Left lung (tissue), 1 donor: Measurements from ENCODE around the genes SELENOI and TMEM214.

DNA sequence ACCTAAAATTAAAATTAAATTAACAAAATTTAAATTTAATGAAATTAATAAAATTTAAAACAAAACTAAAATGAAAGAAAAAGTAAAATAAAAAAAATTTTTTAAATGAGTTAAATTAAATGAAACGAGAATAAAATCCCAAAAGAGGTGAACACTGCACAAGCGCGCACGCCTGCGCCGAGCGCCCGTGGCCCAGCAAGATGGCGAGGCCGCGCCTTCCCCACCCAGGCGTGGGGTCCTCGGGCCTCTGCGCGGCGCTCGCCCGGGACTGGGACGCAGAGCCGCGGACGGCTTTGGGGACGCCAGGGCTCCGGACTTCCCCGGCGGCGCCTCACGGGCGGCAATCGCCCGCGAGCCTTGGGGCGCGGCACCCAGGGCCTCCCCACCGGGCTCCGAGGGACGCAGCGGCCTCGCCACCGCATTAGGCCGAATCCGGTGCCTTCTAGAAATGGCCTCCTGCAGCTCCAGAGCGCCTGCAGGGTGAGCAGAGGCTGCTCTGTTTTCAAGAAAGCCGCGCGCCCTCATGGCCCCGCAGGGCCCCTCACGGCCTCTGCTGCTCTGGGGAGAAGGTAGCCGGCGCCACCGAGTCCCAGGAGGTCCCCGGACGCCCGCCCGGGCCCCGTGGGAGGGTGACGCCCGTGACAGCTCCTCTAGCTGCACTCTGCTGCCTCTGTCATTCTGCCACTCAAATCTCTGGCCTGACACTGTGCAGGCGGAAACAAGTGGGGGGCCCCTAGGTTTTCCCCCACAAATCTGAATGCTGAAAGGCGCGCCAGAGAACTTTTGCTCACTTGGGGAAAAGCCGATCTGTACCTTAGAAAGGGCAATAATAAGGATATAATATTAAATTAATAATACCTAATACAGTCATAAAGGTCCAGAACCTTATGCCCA lies 35.9 kb upstream of the POMC start:
- PRO-cap: unidirectional peak, plus-strand start at position 141 of the sequence; unidirectional peak, plus-strand start at position 198 of the sequence; unidirectional peak, plus-strand start at position 227 of the sequence

DNA sequence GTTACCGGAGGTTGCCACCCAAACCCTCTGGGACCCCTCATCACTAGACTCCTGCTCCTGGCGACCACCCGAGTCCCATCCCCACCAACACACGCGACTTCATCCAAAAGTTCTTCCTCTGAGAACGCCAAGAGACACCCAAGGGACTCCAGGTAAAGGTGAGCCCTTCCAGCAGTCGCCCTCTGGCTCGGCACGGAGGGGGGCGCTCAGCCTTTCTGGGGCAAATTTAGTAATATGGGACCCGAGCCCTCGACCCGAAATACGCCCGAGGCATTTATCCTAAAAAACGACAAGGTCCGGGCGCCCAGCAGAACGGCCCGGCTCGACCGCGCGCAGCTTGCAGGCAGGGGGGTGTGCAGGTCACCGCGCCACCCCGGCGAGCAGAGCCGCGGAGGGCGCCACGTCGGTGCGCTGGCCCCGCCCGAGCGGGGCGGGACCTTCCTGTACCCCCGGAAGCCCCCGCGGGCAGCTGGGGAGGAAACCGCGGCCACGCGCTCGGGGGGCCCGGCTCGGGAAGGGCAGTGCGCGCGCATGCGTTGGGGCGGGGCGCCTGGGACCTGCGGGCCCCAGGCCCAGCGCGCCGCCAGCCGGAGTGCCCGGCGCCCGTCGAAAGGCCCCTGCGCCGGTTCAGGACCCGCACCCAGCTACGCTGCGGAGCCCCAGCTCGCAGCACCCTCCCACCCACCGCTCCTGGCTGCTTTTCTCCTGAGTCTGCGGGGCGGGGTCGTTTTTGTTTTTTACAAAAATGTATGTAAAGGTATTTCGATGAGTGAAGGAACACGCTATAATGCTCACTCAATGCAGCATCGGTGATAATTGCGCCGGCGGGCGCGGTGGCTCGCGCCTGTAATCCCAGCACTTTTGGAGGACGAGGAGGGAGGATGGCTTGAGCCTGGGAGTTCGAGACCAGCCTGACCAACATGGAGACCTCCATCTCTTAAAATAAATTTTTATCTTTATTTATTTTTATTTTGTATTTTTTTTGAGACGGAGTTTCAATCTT lies 47.6 kb upstream of the POMC start:
- PRO-cap: bidirectional peak, plus-strand start at position 586 of the sequence, minus-strand start at position 408 of the sequence

- PRO-cap: no peak
Measured at GRCh38 chr2:25251171-25251660, 82.8 kb upstream of the POMC start.

DNA sequence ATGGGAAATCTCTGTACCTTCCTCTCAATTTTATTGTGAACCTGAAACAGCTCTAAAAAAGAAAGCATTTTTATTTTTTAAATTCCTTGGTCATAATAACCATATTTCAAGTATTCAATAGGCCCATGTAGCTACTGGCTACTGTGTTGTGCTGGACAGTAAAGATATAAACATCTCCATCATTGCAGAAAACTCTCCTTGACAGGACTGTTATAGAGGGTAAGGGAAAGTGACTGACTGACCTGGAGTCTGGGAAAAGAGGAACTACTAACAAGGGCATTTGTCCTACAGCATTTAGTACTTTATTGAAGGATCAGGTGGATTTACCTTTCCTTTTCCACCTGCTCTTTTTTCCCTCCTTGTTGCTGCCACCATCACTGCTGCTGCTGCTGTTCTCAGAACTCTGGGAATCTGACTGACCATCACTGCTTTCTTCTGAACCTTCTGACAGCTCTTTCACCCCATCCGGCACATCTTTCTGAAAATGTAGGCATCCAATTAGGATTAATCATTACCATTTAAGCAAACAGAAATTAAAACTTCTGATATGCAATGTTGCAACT lies 79.1 kb downstream of the ASXL2 start:
- PRO-cap: no peak

- PRO-cap: unidirectional peak, plus-strand start at chr2:26105359
Measured at GRCh38 chr2:26105020-26105425, 67.9 kb upstream of the GAREM2 start.

DNA sequence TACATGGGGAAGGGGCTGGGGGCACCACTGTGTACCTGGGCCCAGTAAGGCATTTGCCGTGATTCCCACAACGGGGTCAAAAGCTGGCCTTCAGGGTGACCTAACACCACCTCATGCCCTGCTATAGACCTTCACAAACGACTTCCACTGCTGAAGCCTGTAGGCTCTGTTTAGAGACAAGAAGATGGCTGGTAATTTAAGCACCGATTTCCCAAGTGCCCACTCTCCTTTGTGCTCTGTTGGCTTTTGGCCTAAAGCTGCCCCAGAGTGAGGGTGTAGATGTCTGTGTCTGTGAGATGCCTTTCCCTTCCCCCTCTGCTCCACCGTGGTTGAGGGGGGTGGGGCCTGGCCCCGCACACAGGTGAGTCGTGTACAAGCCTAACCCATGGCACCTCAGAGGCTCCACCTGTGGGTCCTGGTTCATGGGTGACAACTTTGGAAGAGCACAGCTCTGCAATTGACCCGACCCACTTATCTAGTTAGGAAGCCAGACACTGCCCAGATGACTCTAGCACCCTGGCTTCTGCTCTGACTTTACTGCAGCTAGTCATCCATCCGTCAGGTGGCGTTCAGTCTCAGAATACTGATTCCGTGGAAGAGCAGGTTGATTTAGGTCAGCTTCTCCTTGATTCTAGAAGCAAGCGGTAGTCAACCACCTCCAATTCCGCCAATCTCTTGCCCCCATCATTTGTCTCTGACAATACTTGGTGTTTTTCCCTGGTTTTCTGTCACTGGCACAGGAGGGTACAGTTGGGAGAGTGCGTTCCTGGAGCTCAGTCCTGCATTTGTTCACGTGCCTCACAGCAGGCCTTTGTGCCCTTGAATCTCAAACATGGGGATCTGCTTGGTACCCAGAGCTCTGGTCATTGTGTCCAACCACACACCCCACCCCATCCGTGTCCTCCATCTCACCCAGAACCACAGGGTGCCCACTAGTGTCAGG lies 15.9 kb downstream of the GAREM2 start:
- PRO-cap: unidirectional peak, minus-strand start at position 418 of the sequence

DNA sequence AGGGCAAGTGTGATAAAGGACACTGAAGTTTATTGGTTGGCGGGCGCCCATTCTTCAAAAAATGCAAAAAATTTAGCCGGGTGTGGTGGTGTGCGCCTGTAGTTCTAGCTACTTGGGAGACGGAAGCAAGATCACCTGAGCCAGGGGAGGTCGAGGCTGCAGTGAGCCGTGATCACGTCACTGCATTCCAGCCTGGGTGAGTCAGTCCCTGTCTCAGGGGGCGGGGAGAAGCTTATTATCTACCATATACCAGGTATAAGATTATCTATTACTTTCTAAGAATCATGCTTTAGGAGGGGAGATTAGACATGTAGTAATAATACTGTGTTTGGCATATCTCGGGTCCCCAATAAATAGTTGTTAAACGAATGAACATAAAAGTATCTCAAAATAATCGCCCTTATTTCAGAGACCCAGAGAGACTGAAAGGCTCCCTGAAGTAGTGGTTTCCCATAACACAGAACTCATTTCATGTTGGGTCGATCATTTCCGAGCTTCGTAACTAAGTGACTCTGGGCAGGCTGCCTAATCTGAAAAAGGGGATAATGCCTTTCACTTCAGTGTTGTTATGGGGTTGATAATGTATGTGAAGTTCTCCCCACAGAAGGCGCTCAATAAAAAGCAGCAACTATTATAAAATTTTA lies 1.2 kb upstream of the SELENOI start:
- PRO-cap: no peak

DNA sequence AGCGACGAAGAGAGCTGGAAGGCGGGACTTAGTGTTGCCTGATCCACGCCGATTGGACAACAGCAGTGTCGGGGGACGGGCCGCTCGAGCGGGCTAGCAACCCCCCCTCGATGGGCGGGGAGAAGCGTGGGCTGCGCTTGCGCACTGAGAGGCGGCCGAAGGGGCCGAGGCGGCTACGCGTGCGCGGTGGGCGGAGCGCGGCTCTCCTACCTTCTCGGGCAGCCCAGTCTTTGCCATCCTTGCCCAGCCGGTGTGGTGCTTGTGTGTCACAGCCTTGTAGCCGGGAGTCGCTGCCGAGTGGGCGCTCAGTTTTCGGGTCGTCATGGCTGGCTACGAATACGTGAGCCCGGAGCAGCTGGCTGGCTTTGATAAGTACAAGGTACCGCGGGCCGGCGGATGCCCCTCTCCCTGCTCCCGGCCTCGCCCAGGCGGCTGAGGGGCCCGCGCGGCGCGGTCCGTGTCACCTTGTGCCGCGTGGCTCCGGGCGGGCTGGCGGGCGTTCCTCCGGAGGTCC lies at the start of gene SELENOI:
Gene SELENOI (plus strand): TSS at position 233 of the 514 bp plus-strand sequence.
- PRO-cap: bidirectional peak, plus-strand start at position 236 of the sequence, minus-strand start outside the sequence

DNA sequence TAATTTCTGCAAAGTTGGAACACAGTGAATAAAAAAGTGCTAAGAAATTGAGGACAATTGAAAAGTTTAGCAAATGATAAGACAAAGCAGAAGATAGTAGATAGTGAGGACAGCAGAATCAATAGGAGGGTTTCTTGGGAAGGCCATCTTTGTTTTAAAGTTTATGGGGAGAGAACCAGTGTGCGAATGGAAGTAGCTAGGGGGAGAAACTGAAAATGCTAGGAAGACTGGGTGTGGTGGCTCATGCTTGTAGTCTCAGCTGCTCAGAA lies 19.3 kb upstream of the DRC1 start:
- PRO-cap: no peak

DNA sequence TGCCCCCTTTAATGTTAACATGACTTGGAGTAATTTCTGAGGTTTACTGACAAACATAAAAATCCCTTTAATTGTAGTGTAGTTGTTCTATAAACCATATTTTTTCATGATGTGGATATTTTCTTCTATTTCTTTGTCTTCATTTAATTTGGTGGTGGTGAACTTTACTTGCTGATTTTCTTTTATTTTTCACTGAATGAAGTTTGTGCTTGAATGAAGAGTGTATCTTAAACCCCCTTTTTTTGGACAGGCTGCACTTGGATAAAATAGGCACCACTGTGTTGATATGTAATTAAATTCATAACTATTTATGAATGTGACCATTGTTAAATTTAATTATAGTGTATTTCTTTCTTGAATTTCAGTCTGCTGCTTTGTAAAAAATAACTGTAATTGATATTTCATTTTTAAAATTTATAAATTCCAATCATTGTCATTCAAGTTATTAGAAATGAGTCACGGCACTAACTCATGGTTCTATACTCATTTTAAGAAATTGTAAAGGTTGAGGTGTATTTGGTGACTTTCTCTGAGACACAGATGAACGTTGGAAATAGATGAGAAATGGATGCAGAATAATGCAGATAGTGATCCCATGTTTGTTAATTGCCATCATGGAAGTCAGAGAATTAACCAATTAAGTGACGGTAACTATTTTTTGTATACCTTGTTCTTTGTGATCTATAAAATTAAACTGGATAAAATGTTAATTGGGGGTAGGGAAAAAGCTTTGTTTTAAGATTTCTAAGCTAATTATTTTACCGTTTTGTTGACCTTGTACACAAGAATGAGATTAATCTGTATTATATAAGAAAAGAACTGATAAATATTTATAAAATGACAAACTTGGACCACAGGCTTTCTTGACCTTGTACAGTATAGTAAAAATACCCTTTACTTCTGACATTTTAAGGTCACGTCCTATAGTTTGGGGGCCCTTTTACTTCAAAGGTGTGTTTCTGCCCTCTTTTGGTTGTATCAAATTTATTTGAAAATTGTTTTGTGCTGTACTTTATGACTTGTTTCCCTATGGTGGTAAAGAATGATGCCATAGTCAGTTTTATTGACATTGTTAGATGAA lies 11.2 kb upstream of the DRC1 start:
- PRO-cap: no peak

- PRO-cap: no peak
Measured at GRCh38 chr2:26393009-26393863, 8.5 kb upstream of the DRC1 start.

GRCh38 chr2:26411313-26412027 lies 9.8 kb downstream of the DRC1 start:
- PRO-cap: no peak

- PRO-cap: no peak
Measured at GRCh38 chr2:26483838-26484460, 74.6 kb downstream of the OTOF start.

GRCh38 chr2:26495585-26496264 lies 62.8 kb downstream of the OTOF start:
- PRO-cap: no peak

- PRO-cap: no peak
Measured at GRCh38 chr2:26609753-26610576, 31.2 kb downstream of the CIB4 start.

DNA sequence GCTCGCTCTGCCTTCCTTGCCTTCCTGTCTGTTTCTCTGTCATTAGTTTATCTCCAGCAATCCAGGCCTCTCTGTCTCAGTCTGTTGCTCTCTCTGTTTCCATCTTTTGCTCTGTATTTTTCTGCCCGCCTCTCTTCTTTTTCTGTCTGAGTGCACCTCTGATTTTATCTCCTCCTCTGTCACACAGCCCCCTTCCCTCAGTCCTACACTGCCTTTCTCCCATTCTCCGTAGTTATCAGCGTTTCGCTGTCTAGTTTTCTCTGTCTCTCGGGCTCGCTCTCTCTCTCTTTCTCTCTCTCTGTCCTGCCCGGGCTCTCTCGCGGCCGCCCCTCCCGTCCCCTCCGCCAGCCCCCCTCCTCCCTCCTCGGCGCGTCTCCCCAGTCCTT lies 316 bp upstream of the KCNK3 start:
- PRO-cap: bidirectional peak, plus-strand start outside the sequence, minus-strand start at position 290 of the sequence

- PRO-cap: no peak
Measured at GRCh38 chr2:26695869-26696843, 3.6 kb downstream of the KCNK3 start.

DNA sequence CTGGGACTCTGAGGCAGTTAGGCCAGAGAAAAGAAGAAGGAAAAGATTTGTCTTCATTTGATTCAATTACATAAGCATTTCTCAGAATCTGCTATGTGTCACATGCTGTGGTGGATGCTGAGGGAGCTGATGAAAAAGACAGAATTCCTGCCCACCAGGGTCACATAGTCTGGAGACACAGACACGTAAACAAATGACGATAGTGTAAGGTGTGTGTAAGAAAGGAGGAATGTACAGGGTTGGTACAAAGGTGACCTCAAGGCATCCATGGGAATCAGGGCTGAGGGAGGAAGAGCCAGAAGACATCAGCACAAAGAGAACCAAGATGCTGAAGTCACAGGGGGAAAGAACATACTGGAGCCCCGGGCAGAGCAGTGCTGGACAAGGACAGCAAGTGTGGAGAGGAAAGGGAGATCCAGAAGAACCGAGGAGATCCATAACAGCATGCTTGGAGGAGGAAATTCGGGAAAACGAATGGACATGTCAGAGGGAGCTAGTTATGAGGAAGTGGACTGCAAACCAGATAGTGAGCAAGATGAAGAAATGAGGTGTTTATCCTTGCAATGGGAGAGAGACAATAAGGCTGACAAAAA lies 1.2 kb upstream of the MAPRE3 start:
- PRO-cap: no peak

DNA sequence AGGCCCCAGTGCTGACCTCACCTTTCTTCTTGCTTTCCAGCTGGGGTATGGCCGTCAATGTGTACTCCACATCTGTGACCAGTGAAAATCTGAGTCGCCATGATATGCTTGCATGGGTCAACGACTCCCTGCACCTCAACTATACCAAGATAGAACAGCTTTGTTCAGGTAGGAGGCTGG lies 10.7 kb upstream of the TMEM214 start:
- PRO-cap: no peak

- PRO-cap: bidirectional peak, plus-strand start at chr2:27032977, minus-strand start at chr2:27032843
Measured at GRCh38 chr2:27032514-27033479, at the start of gene TMEM214. Gene TMEM214 (plus strand): TSS chr2:27032965.